ENCODE data around the genes PAPPA2 and CLEC20A.

DNA sequence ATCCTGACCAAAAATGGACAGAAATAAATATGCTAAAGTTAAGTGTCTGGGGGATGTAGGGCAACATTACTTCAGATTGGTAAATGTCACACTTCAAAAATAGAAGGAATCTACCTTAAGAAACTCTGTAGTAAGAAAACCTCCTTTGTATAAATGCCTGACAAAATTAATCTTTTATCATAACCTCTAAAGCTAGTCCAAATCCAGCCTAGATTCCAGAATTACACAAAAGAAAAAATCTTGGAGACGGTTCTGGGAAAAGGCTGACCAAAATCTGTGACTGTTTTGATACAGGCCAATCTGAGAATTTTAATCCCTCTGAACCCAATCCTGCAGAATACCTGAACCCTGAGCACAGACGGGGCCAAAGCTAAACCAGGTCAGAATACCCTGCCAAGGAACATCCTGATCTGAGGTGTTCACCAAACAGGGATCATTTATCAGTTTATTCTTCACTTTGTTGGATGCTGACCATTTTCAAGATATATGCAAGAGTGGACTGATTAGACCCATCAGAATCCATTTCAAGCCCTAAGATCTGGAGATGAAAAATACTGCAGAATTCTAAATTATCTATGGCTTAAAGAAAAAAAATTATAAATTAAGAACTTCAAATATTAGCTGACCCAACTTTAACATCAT is 3.6 kb downstream of the RC3H1 start:
- PRO-cap, 8 experiments: no peak in any of the 8 experiments

- PRO-cap, 8 experiments: peak in 7 of 8 experiments; most common plus-strand start chr1:174021746 (in 3); most common minus-strand start chr1:174021579 (in 1)
Measured at GRCh38 chr1:174021432-174022224, 529 bp downstream of the RC3H1 start.

- PRO-cap, 8 experiments: no peak in any of the 8 experiments
Measured at GRCh38 chr1:174265136-174265839, 106.0 kb downstream of the RABGAP1L start.

- PRO-cap, 8 experiments: no peak in any of the 8 experiments
Measured at GRCh38 chr1:174297294-174298181, 138.2 kb downstream of the RABGAP1L start.

- PRO-cap, 8 experiments: no peak in any of the 8 experiments
Measured at GRCh38 chr1:174652915-174653436, 205.2 kb downstream of the GPR52 start.

- PRO-cap, 8 experiments: no peak in any of the 8 experiments
Measured at GRCh38 chr1:174772619-174772842, 227.2 kb upstream of the CACYBP start.

DNA sequence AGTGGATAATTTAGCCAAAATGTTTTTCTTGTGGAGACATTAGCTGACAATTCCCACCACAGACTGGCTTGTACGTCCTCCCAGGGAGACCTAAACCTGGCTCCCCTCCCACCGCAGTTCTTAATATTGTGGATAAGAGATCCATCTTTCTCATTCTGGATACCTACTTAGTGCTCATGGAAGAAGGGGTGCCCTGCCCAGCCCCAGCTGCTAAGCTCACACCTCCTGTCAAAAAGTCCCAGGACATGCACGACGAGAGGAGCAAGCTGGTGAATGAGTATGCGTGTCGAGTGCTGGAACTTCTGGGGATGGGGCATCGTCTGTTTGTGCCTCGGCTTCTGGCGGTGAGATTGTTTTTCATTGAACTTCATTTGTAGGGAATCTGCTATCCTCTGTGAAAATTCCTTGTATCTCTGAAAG is 199.6 kb upstream of the CACYBP start:
- PRO-cap, 8 experiments: peak in 3 of 8 experiments; most common plus-strand start position 255 of the sequence (in 1); most common minus-strand start position 304 of the sequence (in 3)

DNA sequence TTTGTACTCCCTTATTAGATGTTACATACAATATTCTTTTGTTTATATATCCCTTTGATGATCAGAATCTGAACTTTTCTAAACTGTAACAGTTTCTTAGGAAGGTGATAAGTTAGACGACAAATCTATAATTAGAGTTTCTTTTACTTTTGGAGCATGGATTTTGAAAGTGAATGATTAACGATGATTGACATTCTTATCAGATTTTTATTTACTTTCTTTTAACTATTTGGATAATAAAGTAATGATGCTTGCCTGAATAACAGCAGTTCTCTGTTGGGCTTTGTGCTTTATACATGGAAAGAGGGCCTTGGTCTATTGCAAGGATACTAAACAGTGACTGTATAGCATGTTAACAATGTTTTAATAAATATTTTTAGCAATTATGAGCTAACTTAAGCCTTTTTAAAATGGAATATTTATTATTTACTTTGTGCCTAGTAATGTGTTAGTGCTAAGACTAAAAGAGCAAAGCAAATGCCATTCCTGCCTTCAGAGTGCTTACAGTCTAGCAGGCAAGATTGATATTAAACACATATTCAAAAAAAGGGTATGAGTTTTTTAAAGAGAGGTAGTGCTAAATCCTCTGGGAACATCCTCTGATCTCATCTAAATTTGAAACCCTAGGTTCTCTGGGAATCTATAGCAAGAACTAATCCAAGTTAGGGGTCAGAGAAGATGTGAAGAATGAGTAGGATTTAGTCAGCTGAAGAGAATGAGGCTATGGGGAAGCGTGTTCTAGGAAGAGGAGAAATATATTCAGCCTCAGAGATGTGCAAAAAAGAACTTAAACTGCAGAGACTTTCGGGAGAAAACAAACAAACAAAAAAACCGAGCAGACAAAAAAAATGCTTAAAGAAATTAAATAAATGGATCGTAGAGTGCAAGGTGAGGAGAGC is 101.1 kb upstream of the CACYBP start:
- PRO-cap, 8 experiments: no peak in any of the 8 experiments

- PRO-cap, 8 experiments: no peak in any of the 8 experiments
Measured at GRCh38 chr1:175262169-175262440, 69.5 kb upstream of the KIAA0040 start.

DNA sequence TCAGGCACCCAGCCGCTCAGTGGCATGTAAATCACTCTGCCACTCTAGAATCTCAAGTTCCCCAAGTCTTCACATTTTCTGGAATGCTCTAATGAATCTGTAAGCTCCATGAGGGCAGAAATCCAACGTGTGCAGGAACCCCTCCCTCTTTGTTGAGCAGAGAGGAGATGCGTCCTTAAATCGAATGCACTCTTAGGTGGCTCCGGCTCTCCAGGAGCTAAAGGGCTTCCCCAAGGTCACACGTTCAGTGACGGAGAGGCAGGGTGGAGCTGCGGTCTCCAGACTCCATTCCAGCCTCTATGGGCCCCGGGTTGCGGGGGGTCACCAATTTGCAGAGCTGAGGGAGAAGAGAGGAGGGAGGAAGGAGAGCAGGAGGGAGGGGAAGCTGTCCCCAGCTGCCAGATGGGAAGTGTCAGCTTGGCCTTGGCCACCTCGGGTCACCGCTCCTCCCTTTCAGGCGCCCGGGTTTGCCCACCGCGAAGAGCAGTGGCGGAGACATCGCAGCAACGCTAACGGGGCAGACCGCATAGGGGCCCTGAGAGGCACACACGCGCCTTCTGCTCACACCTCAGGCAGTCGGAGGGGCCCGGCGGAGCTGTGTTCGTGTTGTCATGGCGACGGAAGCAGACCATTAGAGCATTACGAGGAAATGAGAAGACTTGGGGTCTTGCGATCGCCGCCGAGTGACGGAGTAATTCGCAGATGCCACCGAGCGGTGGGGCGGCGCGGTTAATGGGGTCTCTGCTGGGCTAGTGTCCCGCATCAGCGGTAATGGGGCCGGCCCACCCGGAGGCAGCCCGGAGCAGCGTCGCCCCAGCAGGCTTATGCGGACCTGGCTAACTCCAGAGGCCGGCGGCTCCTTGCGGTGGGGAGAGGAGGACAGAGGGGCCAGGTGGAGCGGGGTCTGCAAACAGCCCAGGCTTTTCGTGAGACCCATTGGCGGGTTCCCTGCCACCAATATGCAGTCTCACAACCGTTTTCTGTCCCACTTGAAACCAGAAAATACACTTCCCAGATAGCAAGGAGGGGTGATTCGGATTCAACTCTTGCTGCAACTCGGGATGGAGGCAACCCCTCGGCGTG is 144.2 kb downstream of the TNR start:
- PRO-cap, 8 experiments: peak in 1 of 8 experiments; most common plus-strand start position 701 of the sequence (in 1); most common minus-strand start position 486 of the sequence (in 1)

GRCh38 chr1:176053048-176054203 is 153.7 kb downstream of the COP1 start:
- PRO-cap, 8 experiments: no peak in any of the 8 experiments

- PRO-cap, 8 experiments: no peak in any of the 8 experiments
Measured at GRCh38 chr1:176074571-176075493, 132.3 kb downstream of the COP1 start.

- PRO-cap, 8 experiments: no peak in any of the 8 experiments
Measured at GRCh38 chr1:176150320-176150833, 56.7 kb downstream of the COP1 start.

GRCh38 chr1:176462826-176463253 is at the start of gene PAPPA2:
Gene PAPPA2, plus strand, starts transcription at chr1:176463175.
- PRO-cap, 8 experiments: no peak in any of the 8 experiments

DNA sequence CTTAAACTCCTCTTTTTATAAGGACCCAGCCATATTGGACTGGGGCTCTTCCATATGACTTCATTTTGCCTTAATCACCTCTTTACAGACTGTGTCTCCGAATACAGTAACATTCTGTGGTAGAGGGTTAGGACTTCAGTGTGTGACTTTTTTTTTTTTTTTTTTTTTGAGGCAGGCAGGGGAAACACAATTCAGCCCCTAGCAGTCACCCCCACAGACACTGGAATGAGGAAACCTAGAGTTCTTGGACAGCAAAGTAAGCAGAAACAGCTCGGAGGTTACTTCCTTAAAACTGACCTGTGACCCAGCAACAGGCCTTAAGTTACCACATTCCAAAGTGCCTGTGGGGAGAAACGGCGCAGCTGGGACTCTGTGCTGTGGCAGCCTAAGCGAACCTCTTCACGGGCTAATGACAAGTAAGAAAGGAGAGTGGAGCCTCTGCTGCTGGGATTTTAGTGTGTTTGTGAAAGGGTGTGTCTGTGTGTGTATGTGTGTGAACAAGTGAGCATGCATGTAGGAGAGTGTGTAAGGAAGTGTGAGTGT is 180.5 kb downstream of the BRINP2 start:
- PRO-cap, 8 experiments: no peak in any of the 8 experiments

DNA sequence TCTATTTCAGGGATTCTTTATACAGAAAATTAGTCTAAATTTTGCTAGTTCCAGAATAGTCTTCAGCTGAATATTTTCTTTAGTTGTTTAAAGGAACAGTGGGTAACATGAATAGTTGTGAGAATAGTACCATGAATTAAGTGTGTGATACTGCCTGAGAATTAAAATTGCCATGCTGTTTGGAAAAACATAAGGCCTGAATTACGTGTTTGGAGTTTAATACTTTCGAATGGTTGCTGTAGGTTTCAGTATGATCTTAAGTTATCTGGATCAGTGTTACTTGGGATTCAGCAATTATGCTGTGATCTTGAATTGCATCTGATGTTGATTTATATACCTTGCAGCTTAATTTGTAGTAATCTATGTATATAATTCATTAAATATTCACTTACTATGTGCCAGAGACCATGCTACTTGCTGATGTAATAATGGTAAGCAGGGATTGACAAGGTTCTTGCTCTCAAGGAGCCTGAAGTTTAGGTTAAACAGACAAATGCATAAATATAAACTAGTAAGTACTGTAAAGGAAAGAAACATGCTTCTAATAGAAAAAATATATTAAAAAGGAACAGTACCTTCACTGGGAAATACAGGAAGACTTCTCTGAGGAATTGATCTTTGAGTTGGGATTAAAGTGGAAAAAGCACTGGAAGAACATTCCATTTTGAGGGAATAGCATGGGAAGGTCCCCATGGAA is 83.2 kb downstream of the RASAL2 start:
- PRO-cap, 8 experiments: no peak in any of the 8 experiments

- PRO-cap, 8 experiments: no peak in any of the 8 experiments
Measured at GRCh38 chr1:178178811-178179795, 85.2 kb downstream of the RASAL2 start.

DNA sequence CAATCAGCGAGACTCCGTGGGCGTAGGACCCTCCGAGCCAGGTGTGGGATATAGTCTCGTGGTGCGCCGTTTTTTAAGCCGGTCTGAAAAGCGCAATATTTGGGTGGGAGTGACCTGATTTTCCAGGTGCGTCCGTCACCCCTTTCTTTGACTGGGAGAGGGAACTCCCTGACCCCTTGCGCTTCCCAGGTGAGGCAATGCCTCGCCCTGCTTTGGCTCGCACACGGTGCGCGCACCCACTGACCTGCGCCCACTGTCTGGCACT is 176.4 kb downstream of the CLEC20A start:
- PRO-cap, 8 experiments: no peak in any of the 8 experiments

DNA sequence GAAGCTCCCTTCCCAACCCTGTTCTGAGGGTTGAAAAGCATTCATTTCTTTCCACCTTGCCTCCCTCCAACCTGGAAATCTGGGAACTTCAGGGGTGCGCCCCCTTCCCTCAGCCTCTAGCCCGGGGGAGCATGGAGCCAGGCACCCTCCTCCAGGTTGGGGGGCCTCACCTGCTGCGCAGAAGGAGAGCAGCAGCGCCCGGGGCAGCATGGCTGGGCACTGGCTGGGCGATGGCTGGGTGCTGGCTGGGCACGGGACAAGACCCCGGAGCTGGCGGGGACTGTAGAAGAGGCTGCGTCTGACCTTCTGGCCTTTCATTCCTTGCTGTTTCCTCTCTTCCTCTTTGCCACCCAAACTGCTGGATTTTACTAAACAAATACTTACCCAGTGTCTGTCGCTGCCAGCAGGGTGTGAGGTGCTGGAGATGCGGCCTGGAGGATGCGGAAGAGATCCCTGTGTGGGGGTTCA is at the start of gene CLEC20A:
TSS of gene CLEC20A (minus strand) at position 235 of the 468 bp plus-strand sequence.
- PRO-cap, 8 experiments: no peak in any of the 8 experiments

- PRO-cap, 8 experiments: no peak in any of the 8 experiments
Measured at GRCh38 chr1:178574198-178574828, 61.4 kb downstream of the TEX35 start.

Data from peripheral blood mononuclear cell (primary cell).